ENCODE data around the gene PTK7.

- PRO-cap = no peak
These were observed 11.8 kb upstream of the CCND3 start for GRCh38 chr6:41953289-41953845.

DNA sequence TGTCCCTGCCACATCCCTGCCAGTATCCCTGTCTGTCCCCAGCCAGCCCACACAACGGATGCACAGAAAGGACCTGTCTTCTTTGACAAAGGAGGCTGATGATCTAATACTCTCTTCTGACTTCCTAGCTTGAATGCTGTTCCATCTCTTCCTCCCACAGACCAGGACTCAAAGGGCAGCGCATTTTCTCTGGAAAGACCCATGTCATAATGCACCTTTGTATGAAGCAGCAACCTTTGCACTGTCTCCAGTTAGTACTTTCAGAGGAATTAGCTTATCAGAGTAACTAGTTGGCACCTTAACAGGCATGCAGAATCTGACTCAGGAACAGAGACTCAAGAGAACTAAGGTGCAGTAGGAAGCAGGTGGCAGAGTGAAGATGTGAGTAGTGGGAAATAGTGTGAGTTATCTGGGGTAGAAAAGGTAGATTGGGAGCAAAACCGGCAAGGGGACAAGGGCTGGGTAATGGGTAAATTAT lies 53.2 kb upstream of the TAF8 start:
- PRO-cap = no peak

DNA sequence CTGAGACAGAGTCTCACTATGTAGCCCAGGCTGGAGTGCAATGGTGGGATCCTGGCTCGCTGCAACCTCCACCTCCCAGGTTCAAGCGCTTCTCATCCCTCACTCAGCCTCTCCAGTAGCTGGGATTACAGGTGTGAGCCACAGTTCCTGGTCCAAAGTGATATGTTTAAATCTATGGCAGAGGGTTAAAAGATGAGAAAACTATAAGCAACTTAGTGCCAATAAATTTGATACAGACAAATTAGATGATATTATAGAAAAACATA lies 46.3 kb upstream of the TAF8 start:
- PRO-cap = no peak

GRCh38 chr6:42022116-42022538 lies 28.2 kb upstream of the TAF8 start:
- PRO-cap = no peak

DNA sequence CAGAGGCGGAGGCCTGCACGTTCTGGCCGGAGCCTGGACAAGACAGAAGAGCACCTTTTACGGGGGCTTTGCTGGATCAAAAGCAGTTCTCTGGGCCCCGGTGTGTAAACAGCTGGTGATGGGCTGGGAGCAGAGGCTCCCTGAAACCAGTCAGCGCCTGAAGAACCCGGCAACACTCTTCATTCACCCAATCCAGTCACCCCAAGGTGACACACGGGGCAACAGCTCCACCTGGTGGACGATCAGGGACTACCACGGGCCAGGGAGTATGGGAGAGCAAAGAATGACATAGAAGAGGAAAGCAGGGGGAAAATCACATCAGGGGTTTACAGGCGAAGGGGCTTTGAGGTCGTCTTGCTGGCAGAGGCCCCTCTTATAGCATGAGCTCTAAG lies 6.2 kb upstream of the TAF8 start:
- PRO-cap = no peak

GRCh38 chr6:42116337-42117591 lies 25.7 kb downstream of the C6orf132 start:
- PRO-cap = no peak

GRCh38 chr6:42123588-42124100 lies 18.8 kb downstream of the C6orf132 start:
- PRO-cap = no peak

DNA sequence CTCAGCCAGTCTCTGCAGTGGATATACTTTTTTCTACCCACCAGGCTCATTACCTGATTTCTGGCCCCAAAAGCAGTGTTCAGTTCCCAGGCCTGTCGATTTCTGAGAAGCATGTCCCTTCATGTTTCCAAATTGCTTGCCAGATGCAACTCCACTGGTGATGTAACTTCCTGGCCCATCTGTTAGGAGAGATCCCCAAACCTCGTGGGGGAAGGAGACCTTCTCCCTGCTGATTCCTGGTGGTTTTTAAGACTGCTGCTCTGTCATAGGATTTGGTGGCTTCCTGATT lies 31.6 kb upstream of the MRPS10 start:
- PRO-cap = no peak

DNA sequence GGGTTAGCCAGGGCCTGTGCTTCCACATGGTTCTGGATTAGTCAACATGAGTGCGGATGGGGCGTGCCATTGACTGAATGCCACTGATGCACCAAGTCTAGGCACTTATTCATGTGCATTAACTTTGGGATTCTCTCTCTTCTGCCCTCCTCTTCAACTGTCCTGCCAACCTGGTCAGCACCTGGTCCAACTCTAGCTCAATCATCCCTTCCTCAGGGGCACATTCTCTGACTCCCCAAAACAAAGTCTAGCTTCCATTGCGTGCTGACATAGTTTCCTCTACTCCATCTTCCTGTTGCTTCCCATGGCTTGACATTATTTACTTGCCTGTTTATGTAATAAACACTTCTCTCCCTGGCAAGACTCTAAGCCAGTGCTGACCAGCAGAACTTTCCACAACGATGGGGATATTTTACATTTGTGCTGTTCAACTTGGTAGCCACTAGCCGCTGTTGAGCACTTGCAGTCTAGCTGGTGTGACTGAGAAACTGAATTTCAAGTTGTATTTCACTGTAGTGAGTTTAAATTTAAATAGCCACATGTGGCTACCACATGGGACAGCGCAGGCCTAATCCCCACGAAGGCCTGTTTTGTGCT lies 116.1 kb downstream of the TRERF1 start:
- PRO-cap = no peak

GRCh38 chr6:42357764-42357963 lies 94.1 kb downstream of the TRERF1 start:
- PRO-cap = no peak

DNA sequence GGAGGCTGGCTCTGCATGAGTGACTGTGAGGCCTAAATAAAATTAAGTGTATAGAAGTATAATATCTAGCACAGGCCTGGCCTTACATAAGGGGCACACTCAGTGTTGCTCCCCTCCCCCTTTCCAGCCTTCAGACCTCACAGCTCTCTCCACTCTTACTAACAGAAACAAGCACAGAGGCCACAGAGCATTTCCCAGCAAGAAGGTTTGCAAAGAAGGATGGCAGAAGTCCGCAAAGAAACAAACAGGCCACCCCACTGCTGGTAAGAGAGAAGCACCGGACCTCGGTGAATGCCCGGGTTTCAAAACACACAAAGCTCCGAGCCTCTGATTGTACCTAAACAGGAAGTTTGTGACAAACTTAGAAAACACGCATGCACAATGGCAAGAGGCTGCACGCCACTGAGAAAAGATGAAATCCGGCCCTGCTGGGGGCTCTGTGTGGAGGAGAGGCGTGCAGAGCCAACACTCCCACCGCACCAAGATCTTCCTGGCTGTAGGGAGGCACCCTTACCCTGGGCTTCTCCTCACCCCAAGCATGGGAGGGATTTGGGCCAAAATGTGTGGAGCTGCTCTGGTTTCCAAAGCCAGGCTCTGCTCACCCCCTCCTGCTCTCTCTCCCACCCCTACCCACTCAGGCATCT lies 84.5 kb downstream of the TRERF1 start:
- PRO-cap = no peak

- PRO-cap = bidirectional peak, plus-strand start at chr6:42453286, minus-strand start at chr6:42453160
These were observed 1.3 kb upstream of the TRERF1 start for GRCh38 chr6:42453039-42453414.

- PRO-cap = no peak
These were observed 8.1 kb upstream of the UBR2 start for GRCh38 chr6:42555813-42556025.

GRCh38 chr6:42692279-42692654 lies 30.1 kb downstream of the PRPH2 start:
- PRO-cap = no peak

GRCh38 chr6:42804723-42805135 lies 22.9 kb downstream of the BICRAL start:
- PRO-cap = no peak

GRCh38 chr6:42885932-42886483 lies 4.6 kb downstream of the C6orf226 start:
- PRO-cap = no peak

- PRO-cap = no peak
These were observed 1.8 kb downstream of the MEA1 start for GRCh38 chr6:43011775-43012471.

GRCh38 chr6:43020945-43021277 lies 512 bp upstream of the RRP36 start:
- PRO-cap = unidirectional peak, plus-strand start at chr6:43021127

DNA sequence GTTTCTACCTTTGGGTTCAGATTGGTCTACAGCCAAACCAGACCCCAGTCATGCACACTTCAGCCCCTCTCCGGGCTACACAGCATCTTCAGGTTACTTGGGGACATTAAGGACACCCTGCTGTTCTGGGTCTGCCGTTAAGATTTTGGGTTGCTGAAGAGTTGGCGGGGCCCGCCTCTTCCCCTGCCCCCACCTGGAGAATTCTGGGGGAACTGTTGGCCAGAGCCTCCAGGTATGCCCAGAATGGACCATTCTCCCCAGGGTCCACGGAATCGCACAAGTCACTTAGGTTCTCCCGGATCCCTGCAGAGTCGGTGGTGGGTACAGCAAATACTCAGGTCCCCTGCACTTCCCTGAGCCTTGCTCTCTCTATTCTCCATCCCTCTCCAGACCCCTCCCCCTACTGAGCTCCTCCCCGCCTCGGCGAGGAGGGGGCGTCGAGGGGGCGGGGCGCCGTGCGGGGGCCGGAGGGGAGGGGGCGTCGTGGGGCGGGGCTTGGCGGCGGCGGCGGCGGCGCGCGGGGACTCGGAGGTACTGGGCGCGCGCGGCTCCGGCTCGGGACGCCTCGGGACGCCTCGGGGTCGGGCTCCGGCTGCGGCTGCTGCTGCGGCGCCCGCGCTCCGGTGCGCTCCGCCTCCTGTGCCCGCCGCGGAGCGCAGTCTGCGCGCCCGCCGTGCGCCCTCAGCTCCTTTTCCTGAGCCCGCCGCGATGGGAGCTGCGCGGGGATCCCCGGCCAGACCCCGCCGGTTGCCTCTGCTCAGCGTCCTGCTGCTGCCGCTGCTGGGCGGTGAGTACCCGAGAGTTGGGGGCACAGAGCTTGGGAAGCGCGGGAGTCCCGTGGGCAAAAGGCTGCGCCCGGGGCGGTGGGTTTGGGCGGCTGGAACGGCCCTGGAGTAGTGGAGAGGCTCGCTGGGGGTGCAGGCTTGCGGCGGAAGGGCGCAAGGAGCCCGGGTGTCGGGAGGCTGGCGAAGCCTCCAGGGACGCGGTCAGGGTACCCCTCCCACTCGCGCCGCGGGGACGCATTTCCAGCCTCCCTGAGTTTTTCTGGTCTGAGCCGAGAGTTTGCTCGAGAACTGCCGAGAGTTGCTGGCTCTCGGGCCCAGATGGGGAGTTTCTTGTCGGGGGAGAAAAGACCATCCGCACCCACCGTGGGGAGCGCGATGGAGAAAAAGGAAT lies at the start of gene PTK7:
PTK7 (plus strand) TSS at position 534 of the 1,176 bp plus-strand sequence.
- PRO-cap = unidirectional peak, plus-strand start at position 534 of the sequence; unidirectional peak, plus-strand start at position 684 of the sequence; unidirectional peak, plus-strand start at position 736 of the sequence; bidirectional peak, plus-strand start at position 1,079 of the sequence, minus-strand start at position 1,017 of the sequence

DNA sequence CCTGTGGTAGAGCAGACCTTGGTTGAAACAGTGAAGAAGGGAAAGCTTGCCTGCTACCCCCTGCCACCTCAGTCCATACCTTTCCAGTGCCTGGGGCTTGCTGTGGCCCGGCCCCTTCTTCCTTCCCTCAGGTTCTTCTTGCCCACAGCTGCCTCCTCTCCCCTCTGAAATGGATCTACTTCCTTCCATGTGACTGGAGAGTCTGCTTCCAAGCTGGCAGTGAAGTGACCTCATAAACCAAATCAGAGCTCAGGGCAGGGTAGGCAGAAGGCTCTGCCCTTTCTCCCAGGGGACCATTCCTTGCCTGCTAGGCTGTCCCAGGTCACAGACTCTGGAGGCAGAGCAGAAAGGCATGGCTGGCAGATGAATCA lies 23.8 kb upstream of the SRF start:
- PRO-cap = no peak

Measured in endothelial cell (in vitro differentiated cells).